Cardiac muscle cell (in vitro differentiated cells and primary cell): Measurements from ENCODE around the gene DNAAF10.

- RAMPAGE, long total RNA, result no peak
- RRBS, result no CpG with 5 or more reads among the region's 1 CpG
Observed at GRCh38 chr2:64685217-64685765, 31.6 kb upstream of the SERTAD2 start.

DNA sequence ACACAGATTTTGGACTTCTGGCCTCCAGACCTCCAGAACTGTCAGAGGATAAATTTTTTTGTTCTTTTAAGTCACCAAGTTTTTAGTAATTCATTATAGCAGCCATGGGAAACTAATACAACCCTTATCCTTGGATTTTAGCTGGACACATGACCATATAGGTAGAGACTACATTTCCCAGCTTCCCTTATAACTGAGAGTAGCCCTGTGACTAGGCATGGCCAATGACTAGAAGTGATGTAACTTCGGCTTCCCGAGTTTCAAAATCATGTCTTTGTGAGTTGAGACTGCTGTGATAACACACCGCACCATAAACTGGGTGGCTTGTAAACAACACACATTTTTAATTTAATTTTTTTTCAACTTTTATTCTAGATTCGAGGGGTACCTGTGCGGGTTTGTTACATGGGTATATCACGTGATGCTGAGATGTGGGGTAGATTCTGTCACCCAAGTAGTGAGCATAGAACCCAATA lies 134.0 kb upstream of the SERTAD2 start:
- RAMPAGE, long total RNA, result no peak
- RRBS, result no CpG with 5 or more reads among the region's 6 CpGs

DNA sequence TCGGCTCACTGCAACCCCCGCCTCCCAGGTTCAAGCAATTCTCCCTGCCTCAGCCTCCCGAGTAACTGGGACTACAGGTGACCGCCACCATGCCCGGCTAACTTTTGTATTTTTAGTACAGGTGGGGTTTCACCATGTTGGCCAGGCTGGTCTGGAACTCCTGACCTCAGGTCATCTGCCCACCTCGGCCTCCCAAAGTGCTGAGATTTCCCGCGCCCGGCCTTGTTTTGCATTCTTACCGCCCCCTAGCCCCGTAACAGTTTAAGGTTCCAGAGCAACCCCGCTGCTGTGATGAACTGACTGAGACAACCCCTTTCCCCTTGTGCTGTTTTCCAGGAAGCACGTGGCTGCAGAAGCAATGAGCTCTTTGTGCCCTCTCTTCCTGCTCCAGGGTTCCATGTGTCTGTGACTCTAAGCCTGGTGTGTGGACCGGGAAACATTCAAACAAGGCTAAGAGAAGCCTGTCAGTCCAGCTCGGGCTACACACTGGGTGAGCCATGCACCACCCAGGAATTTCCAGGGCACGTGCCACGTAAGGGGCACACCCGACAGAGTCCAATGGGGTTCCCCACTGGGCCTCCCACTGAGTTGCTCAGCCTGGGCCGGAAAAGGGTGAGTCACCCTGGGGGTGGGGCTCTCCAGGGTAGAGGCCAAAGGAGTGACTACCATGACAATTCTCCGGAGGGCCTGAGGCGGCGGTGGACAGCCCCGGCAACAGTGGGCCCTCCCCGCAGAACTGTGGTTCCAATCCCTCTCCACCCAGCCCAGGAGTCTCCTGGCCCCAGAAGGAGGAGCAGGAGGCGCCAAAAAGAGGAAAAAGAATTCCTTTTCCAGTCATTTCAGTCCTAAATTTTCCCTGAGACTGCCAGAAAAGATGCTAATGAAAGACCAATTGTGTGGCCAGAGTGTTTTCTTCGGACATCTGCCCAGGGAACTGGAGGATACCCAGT lies 158.0 kb upstream of the SLC1A4 start:
- RAMPAGE, long total RNA, result no peak
- RRBS, result 5% methylated on average over 2 of the region's 26 CpGs

- RAMPAGE, long total RNA, result no peak
- RRBS, result no CpG with 5 or more reads among the region's 8 CpGs
Observed at GRCh38 chr2:64837970-64838679, 151.1 kb upstream of the SLC1A4 start.

DNA sequence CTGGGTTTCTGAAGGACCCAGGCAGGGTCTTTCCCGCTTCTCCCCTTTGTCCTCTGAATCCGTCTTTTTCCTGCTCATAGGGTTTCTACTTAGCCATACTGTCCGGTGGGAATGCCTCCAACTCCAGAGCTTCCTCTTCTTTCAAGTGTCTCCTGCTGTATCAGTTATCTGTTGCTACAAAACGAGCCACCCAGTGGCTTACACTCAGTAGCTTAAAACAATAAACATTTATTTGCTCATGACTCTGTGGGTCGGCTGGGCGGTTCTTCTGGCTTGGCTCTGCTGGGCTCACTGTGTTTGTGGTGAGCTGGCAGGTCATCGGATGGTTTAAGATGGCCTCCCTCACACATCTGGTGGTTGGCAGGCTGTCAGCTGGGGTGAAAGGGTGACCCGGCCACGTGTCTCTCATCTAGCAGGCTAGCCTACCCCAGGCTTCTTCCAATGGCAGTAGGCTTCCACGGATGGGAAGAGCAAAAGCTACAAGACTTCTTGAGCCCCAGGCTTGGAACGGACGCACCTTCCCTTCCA lies 122.4 kb upstream of the SLC1A4 start:
- RAMPAGE, long total RNA, result no peak
- RRBS, result no CpG with 5 or more reads among the region's 12 CpGs

GRCh38 chr2:64989856-64990179 lies 619 bp downstream of the SLC1A4 start:
- RAMPAGE, long total RNA, result no peak
- RRBS, result 4% methylated on average over 1 of the region's 26 CpGs

DNA sequence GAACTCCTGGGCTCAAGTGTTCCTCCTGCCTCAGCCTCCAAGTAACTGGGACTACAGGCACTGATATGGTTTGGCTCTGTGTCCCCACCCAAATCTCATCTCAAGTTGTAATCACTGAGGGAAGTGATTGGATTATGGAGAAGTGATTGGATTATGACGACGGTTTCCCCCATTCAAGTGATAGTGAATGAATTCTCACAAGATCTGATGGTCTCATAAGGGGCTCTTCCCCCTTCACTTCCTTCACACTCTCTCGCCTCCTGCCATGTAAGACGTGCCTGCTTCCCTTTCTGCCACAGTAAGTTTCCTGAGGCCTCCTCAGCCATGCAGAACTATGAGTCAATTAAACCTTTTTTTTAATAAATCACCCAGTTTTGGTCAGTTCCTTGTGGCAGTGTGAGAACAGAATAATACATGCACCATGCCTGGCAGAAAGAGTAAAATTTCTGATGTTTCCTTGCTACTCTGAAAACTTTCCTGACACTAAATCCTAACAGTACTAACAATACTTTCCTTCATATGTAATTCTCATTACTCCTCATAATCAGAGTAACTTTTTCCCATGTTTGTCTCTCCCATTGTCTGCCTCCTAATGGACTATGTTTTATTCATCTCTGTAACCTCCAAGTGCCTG lies 36.6 kb downstream of the CEP68 start:
- RAMPAGE, long total RNA, result no peak
- RRBS, result no CpG with 5 or more reads among the region's 4 CpGs

- RAMPAGE, long total RNA, result no peak
- RRBS, result 2% methylated on average over 10 of the region's 32 CpGs
Observed at GRCh38 chr2:65129195-65129852, 582 bp downstream of the RAB1A start.

- RAMPAGE, long total RNA, result no peak
- RRBS, result no CpG with 5 or more reads among the region's 14 CpGs
Observed at GRCh38 chr2:65789947-65790373, 357.6 kb upstream of the SPRED2 start.

GRCh38 chr2:65825869-65826278 lies 393.5 kb upstream of the SPRED2 start:
- RAMPAGE, long total RNA, result no peak
- RRBS, result no CpG with 5 or more reads among the region's 1 CpG

GRCh38 chr2:66480938-66481828 lies 46.3 kb downstream of the MEIS1 start:
- RAMPAGE, long total RNA, result no peak
- RRBS, result no CpG with 5 or more reads among the region's 3 CpGs

- RAMPAGE, long total RNA, result no peak
- RRBS, result no CpG with 5 or more reads among the region's 4 CpGs
Observed at GRCh38 chr2:67055892-67056355, 341.2 kb upstream of the ETAA1 start.

DNA sequence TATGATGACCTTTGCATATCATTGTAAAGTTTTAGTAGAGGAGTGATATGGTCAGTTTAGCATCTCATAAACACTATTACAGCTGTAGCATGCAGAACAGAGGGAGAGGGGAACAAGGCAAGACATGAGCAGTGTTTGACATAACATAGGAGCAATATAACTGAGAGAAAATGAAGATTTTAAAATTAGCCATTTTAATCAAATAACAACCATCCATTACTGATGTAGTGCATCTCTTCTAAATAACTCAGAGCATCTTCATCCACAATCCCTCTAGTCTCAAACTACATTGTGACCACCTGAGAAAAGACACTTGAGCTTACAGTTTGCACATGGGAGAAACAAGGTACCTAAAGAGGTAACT lies 155.7 kb downstream of the ETAA1 start:
- RAMPAGE, long total RNA, result no peak

GRCh38 chr2:67877361-67877666 lies 185.5 kb downstream of the C1D start:
- RAMPAGE, long total RNA, result no peak
- RRBS, result no CpG with 5 or more reads among the region's 3 CpGs

DNA sequence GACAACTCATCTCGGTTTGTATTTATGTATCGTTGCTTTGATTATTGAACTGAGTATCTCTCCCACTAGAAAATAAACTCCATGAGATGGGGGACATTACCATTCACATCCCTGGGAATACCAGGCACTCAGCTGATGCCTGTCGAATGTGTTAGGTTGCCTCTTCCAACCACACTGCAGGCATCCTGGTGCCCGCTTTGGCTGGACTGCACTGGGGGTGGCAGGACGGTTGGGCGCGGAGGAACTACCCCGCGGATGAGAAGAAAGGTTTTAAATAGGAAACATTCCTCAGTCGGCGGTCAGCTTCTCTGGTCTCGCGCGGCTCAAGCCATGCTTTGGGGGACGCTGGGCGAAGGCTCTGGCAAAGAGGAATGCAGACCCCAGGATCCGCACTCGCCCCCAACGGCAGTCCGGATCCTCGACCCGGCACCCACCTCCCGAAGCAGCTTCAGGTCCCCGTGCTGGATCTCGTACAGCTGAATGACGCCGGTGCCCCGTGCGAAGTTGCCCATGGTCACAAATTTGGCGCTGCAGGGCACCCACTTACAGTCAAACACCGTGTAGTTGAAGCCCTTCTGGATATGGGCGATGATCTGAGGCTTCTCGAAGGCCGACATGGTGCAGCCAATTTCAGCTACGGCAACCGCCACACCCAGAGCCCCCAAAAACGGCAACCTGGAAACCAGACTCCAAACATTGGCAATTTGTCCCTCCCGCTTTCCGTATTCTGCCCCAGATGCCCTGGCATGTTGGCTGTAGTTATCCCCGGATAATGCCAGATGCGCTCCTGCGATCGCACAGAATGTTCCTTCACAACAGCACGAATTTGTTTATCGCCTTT lies at the start of gene DNAAF10:
Gene DNAAF10 (minus strand): TSS at position 701 of the 841 bp plus-strand sequence.
- RAMPAGE, long total RNA, result start-site peak on the minus strand centred at position 683 of the sequence, 44 bp wide, 127 and 183 reads in 2 replicates
- RRBS, result 5% methylated on average over 6 of the region's 45 CpGs

GRCh38 chr2:68290777-68291244 lies 28.9 kb downstream of the CNRIP1 start:
- RAMPAGE, long total RNA, result no peak
- RRBS, result no CpG with 5 or more reads among the region's 5 CpGs

DNA sequence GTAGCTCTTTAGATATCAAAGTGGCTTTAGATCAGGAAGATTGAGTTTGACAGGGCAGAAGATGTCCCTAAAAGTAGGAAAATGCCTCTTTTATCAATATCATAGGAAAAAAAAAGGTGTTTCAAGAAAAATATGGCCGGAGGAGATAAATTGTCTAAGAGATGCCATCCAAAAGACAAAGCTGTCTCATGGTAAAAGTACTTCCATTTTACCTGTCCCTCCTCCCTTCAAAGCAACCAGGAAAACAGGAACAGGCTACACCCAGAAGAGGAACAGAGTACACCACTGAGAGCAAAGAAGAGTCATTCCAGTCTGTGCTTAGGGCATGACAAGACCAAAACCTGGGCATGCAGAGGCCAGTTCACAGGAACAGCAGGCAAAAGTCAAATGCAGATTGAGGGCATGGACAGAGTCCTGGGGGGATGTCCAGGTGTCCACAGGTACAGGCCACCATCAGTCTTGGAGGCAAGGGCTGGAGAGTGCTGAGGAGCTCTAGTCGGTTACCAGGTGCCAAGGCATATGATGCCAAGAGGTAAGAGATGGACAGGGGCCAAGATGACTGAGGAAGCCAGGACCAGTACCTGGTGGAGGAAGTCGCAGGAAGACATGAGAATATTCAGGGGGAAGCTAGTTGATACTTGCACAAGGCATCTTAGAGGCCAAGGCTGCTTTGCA lies 23.7 kb downstream of the PLEK start:
- RAMPAGE, long total RNA, result no peak
- RRBS, result no CpG with 5 or more reads among the region's 3 CpGs

DNA sequence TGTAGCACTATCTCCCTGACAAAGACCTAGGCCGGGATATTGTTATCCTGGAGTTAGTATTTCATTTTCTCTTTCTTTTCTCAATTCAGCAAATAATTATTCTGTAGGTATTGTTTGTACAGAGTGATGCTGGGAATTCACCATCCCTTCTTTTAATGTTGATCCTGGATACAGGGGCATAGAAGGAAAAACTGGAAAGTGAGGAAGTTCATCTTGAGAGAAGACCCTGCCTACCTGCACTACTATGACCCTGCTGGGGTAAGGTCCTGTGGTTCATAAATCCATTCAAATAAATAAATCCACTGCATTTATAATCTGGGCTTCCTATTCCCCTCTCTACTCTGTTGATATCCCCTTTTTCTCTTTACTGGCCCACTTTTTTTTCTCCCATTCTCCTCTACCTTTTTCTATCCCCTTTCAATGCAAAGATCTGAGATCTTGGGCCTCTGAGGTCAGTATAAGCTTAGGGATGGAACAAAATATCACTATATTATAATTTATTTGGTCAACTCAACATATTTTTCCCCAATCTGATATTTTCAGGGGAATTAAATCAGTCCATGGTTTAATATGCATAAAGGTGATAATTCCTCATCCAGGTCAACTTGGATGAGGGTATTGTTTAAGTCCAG lies 28.0 kb downstream of the PLEK start:
- RAMPAGE, long total RNA, result no peak
- RRBS, result no CpG with 5 or more reads among the region's 1 CpG

DNA sequence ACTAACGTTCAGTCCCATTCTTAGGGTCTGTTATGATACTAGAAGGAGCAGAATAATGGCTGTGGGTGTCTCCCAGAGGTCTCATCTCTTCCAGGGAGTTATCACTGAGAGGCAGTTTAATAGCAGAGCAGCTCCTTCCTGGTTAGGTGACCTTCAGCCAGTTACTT lies 40.7 kb downstream of the FBXO48 start:
- RAMPAGE, long total RNA, result no peak
- RRBS, result no CpG with 5 or more reads among the region's 1 CpG

GRCh38 chr2:68426724-68427684 lies 40.1 kb downstream of the FBXO48 start:
- RAMPAGE, long total RNA, result no peak
- RRBS, result no CpG with 5 or more reads among the region's 10 CpGs